ENCODE results near the genes NIM1K, HMGCS1 and ISL1.

- RRBS: no CpG with 5 or more reads among the region's 1 CpG
These were observed 459 bp downstream of the C6 start for GRCh38 chr5:41212839-41213306.

GRCh38 chr5:42515489-42516032 is 92.3 kb downstream of the GHR start:
- RRBS: no CpG with 5 or more reads among the region's 4 CpGs

GRCh38 chr5:42518780-42519187 is 95.5 kb downstream of the GHR start:
- RRBS: no CpG with 5 or more reads among the region's 4 CpGs

DNA sequence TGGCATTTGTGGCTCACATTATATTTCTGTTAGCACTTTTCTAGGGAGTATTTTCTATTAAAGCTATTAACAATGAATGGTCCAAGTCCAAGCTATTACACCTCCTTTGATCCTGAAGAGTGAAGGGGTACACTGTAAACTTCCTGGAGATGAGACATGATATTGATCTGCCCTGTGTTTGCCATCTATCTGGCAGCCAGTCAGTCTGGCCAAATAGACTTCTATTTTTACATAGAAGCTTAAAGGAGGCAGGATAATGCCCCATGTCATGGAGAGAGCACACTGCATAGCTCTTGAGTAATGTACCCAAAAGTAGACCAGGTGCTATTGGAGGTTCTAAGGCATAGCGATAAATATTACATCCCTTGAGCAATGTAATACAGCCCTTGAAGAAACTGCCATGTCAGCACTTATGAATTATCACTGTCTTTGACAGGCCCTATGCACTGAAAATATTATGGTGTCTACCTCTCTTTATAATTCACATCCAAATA is 131.7 kb downstream of the GHR start:
- RRBS: no CpG with 5 or more reads among the region's 1 CpG

- RRBS: no CpG with 5 or more reads among the region's 1 CpG
These were observed 134.6 kb upstream of the CCDC152 start for GRCh38 chr5:42621995-42622368.

GRCh38 chr5:42837528-42838173 is 26.0 kb upstream of the SELENOP start:
- RRBS: no CpG with 5 or more reads among the region's 5 CpGs

DNA sequence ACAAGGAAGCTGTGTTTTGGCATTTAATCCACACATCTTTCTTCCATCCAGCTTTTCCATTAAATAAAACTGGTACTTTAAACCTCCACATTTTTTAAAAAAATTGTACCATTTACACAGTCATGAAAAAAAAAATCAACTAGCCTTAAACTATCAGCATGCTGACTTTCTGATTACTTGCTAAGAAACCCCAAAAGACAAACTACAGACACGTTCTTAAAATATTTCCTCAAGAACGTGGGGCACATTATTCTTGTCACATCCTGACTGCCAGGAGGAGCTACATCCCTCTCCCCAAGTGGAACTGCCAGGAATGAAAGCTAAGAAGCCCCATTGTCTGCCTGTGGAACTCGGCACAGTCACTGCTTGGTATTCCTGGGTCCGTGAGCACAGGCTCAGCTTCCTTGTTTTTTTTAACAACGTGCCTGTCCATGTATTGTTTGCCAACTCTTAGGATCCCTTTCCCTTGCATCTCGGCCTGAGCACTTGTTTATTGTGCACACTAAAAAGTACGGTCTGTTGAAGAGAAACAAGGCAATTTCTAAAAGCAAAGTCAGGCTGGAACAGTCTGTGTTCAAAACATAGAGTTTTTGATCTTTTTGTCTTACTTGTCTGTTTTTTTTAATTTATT is 46.9 kb upstream of the SELENOP start:
- RRBS: no CpG with 5 or more reads among the region's 7 CpGs

DNA sequence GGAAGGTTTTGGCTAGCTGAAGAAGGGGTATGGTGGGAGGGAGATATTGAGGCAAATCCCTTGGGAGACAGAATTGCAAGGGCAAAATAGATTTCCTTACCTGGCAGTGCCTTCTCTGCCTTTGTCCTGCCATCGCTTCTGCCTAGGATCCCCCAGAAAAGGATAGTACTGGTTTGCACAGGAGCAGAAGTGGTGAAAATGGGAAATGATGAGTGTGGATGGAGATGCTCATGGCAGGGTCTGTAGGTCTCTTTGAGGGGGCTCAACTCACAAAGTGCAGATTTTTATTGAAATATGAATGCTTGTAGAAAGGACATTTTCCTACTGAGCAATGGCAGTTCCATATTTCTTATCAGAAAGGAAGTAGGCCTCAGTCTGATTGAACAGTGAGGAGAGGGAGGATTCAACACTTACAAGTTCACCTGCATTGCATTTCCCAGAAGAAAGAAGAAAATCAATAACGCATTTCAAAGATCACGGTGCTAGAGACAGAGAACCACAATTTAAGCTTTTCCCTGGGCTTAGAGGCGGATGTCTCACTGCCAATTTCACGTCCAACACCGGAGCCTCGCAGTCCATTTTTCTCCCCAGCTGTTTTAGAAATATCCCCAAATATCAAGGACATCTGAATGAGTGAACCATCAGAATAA is 49.3 kb downstream of the ANXA2R start:
- RRBS: no CpG with 5 or more reads among the region's 7 CpGs

DNA sequence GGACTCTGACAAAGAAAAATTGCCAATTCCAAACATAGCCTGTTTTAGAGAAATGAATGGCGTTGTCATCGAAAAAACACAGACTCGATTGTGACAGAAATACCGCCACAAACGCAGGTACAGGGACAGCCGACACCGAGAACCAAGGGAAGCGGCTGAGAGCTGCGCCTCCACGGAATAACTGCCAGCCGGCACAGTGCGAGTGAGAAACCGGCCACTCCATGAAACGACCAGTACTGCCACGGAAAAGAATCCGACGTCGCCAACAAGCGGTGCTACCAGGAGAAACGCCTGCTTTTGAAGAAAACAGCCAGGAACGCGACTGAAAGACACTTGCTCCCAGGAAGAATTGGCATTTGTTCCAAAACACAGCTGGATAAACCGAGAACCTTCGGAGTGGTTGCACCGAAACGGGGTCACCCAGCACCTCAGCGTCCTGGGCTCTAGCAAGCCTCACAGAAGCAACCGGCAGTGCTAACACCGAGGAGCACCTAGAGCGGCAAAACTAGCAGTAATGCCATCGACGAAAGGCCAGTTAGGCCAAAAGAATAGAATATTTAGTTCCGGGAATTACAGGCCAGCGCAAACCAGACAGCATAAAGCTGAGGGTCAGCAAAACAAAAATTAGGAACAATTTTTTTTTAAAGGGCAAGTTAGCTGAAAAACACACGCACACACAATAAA is 2.9 kb downstream of the ANXA2R start:
- RRBS: 52% methylated on average over 4 of the region's 35 CpGs

DNA sequence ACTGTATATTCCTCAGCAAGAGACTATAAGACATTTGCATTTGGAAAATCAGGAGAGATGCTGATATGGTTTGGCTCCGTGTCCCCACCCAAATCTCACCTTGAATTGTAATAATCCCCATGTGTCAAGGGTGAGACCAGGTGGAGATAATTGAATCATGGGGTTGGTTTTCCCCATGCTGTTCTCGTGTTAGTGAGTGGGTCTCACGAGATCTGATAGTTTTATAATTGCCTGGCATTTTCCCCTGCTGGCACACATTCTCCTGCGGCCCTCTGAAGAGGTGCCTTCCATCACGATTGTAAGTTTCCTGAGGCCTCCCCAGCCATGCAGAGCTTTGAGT is 28.5 kb upstream of the ANXA2R start:
- RRBS: no CpG with 5 or more reads among the region's 5 CpGs

GRCh38 chr5:43191432-43192383 is at the start of gene NIM1K:
TSS of gene NIM1K (plus strand) at chr5:43192225.
- RRBS: 2% methylated on average over 11 of the region's 60 CpGs

DNA sequence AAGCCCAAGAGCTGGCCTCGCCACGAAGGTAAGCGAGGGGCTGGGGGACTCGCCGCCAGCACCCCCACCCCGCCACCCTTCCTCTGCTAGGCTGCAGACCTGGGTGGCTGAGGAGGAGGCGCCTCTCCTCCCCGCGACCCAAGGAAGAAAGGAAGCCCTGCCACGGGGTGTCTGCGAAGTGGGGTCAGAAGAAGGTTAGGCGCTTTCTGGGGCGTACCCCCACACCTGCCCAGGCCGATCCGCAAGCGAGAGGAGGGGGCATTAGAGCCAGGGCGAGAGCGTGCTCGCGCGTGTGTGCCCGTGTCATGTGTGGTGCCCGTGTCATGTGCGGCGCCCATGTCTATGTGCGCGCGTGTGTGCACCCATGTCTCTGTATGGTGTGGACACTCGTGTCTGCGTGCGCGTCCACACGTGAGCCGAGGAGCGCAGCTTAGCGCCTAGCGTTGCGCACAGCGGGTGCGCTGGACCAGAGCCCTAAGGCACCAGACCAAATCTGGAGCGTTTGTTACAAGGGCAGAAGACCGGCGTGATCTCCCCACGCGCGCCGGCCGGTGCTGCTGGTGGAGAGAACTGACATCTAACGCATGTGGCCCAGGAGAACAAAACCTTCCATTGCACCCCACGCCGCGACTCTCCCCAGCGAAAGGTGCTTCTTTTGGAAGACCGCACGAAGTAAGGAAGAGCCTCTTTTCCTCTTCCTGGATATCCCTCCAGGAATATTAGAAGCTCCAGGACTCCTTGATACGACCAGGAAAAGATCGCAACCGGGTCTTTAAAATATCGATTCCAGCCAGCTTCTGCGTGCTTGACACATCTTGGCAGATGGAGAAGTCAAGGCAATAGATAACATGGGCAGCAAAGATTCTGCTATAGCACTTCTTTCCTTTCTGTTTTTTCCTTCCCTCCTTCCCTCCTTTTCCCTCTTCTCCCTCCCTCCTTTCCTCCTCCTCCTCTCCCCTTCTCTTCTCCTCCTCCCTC is 648 bp downstream of the NIM1K start:
- RRBS: no CpG with 5 or more reads among the region's 60 CpGs

- RRBS: no CpG with 5 or more reads among the region's 4 CpGs
These were observed 40.0 kb downstream of the NIM1K start for GRCh38 chr5:43231976-43232527.

- RRBS: 1% methylated on average over 9 of the region's 59 CpGs
These were observed at the start of gene HMGCS1 for GRCh38 chr5:43312424-43313524. TSS of gene HMGCS1 (minus strand) at chr5:43313412.

- RRBS: no CpG with 5 or more reads among the region's 6 CpGs
These were observed 198.1 kb upstream of the FGF10 start for GRCh38 chr5:44587269-44587699.

DNA sequence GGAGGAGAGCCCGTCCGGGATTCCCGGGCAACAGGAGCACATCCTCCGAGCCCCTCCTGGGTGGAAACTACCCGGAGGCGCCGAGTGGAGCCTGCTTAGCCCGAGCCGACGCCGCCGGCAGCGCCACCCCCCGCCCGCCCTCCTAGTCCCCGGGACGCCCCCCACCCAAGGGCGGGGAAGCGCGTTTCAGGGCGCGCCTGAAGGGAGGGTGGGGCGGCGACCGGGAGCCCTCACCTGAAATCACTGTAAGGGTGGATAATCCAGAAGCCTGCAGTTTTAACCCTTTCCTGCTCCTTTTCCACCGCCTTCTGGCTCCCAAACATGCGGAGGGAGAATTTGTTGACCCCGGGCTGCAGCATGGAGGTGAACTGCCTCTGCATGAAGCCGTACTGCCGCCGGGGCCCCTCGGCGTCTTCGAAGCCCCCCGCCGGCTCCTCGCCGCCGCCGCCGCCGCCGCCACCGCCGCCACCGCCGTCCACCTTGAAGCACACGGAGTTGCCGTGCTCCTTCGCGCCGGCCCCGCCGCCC is 681 bp downstream of the HCN1 start:
- RRBS: 6% methylated on average over 30 of the region's 54 CpGs

GRCh38 chr5:46193222-46193592 is 497.0 kb upstream of the HCN1 start:
- RRBS: no CpG with 5 or more reads among the region's 5 CpGs

- RRBS: 6% methylated on average over 27 of the region's 82 CpGs
These were observed at the start of gene ISL1 for GRCh38 chr5:51382683-51383630. TSS of gene ISL1 (plus strand) at chr5:51383448.

DNA sequence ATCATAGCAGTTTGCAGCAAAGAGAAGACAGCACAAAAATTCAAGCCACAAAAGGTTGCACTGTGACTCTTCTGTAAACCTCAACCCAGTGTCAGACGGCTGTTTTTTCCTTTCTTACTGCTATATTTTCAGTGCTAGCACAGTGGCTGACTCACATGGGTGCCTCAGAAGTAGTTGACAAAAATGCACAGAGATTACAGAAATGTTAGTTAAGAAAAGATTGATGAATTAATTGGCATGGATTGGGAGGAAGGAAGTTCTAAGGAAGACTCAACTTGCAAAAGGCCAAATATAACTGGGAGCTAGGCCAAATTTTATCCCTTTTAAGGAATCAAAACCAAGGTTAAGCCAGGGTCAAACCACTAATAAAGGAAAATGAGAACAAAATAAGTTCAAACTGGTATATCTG is 43.7 kb upstream of the ITGA1 start:
- RRBS: no CpG with 5 or more reads among the region's 1 CpG

DNA sequence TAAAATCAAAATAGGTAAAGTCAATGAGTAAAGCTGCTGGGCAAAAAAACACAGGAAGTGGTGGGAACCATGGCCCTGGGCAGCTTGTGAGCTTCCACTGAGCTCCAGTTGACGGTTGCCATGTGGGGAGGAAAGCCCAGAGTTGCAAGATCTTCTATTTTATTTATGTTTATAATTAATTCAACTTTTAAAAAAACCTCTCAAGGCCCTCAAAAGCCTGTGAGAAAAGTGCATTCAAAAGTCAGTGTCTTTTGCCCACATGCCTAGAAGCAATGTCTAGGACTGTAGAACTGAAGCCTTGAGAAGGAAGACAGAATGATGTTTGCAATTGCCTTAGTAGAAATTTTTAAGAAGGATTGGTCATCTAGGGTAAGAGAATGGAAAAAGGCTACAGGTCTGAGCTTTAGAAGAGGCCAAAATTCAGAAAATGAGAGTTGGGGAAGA is 81.4 kb upstream of the ITGA2 start:
- RRBS: no CpG with 5 or more reads among the region's 1 CpG